Hair follicular keratinocyte (primary cell): ENCODE measurements around the gene SPRTN.

GRCh38 chr1:230069679-230070359 lies 2.8 kb downstream of the GALNT2 start:
- RAMPAGE, long total RNA: no peak

- RAMPAGE, long total RNA: no peak
These were observed 6.4 kb downstream of the GALNT2 start for GRCh38 chr1:230073325-230074020.

DNA sequence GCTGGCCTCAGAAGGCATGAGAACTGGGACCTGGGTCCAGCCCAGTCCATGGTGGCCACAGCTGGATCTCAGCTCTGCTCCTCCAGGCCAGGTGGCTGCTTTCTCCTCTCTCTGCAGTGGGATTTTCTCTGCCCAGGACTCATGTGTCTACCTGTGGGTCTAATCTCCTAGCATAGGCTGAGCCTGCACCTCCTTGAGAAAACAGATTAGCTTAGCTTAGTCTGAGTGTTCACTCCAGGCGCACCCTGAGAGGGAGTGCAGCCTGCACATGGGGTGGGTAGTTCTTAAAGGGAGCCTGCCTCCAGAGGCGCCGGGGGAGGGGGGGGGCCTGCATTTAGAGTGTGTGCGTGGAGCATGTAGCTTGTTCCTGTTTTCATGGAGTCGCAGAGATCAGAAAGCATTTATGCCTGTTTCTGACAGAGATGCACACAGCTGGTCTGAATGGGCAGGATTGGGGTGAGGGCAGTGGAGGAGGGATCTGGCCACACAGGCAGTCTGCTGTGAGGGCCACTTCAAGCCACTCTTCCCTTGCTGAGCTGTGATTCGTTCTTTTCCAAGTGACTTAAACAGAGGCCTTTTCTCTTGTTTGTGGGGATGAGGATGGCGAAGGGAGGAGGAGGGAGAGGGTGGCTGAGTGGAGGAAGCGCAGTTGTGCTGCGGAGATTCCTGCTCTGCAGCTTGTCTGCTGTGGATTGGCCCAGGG lies 45.2 kb downstream of the GALNT2 start:
- RAMPAGE, long total RNA: no peak

GRCh38 chr1:230149984-230150362 lies 82.9 kb downstream of the GALNT2 start:
- RAMPAGE, long total RNA: no peak

DNA sequence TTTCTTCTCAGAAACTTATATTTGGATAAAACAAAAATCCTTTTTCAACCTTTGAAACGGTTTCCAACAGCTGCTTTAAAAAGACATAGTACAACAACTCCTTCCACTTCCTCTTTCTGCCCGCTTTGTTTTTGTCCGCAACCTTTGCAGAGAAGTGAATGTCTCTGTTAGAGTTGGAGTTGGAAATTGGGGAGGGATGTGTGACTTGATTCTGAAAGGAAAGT lies 83.2 kb downstream of the GALNT2 start:
- RAMPAGE, long total RNA: no peak

DNA sequence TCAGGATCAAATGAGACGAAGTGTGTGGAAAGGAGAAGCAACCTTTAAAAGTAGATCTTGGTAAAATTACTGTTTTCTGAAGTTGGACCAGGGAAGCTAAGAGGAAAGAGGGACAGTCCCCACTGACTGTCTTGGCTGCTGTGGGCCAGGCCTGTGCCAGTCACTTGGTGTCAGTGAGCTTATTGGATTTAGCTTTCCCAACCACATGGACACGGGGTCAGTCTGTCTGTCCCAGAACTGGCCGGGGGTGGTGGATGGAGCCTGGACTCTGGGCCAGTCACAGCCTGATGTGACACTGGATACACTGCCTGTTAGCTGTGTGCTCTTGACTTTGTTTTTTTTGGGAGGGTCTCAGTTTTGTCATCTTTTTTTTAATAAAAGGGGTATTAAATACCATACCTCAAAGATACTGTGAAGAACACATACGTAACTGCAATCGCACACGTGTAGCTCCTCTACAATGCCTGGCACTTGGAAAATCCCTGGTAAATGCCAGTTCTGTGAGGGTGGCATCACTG lies 96.7 kb downstream of the GALNT2 start:
- RAMPAGE, long total RNA: no peak

GRCh38 chr1:230186971-230187248 lies 119.9 kb downstream of the GALNT2 start:
- RAMPAGE, long total RNA: no peak

DNA sequence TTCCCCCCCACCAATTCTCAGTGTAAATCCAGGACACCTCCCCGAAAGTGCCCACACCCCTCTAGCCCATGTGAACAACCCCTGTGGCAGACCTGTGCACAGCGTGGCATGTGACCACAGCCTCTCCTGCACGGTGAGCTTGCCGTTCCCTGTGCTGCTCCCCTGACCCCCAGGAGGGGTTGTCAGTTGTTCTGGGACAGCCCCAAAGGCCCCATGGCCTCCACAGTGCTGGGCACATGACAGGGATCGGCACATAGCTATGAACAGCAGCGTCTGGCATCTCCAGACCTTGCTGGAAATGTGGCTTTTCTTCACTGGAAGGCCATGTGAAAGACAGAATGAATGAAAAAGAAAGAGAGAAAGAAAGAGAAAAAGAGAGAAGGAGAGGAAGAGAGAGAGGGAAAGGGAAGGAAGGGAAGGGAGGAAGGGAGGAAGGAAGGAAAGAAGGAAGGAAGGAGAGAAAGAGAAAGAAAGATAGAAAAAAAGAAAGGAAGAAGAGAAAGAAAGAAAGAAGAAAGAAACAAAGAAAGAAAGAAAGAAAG lies 3.9 kb downstream of the CAPN9 start:
- RAMPAGE, long total RNA: no peak

DNA sequence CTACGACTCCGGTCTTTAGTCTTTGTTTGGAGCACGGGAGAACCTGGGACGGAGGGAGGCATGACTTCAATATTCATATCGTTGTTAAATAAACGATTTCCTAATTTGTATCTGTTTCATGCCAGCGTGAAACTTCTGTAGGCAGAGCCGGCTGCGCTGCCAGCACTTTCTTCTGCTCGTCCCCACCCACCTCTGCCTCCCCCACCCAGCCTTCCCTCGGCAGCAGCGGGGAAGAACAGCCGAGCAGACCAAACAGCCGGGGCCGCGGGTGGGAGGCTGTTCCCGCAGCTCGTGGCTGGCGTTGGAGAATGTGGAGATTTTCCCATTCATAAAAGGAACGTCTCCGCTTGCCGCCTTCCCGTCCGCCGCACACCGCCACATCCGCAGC lies 790 bp upstream of the TRIM67 start:
- RAMPAGE, long total RNA: no peak

- RAMPAGE, long total RNA: no peak
These were observed 896 bp downstream of the GNPAT start for GRCh38 chr1:231241976-231242240.

DNA sequence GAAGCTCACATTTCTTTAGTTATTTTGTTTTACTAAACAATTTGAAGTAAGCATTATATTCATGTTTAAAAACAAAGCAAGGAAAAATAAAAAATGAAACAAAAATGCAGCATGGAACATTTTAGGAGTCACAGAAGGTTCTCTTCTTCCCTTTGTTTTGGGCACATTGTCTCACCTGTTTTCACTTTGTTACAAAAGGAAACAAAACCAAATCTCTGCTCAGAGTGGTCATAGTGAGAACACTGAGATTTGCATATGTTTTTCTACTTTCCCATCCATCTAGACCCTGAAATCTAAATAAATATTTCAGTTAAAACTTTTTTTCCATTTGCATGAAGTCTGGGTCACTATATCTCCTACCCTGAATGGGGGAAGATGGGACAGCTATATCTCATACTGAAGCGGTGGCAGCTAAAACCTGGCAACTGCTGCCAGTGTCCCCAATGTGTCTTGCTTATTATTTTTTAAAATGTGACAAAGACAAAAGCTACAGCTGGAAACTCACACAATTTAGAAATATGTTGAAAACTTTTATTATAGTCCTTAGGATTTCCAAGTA lies 3.5 kb downstream of the EXOC8 start:
- RAMPAGE, long total RNA: no peak

- RAMPAGE, long total RNA: start-site peak on the plus strand at chr1:231338250-231338297, 20 and 18 reads in 2 replicates
These were observed at the start of gene SPRTN for GRCh38 chr1:231337910-231338979. Gene SPRTN (plus strand): TSS chr1:231338293.

- RAMPAGE, long total RNA: no peak
These were observed 562 bp downstream of the EGLN1 start for GRCh38 chr1:231421347-231422102.

DNA sequence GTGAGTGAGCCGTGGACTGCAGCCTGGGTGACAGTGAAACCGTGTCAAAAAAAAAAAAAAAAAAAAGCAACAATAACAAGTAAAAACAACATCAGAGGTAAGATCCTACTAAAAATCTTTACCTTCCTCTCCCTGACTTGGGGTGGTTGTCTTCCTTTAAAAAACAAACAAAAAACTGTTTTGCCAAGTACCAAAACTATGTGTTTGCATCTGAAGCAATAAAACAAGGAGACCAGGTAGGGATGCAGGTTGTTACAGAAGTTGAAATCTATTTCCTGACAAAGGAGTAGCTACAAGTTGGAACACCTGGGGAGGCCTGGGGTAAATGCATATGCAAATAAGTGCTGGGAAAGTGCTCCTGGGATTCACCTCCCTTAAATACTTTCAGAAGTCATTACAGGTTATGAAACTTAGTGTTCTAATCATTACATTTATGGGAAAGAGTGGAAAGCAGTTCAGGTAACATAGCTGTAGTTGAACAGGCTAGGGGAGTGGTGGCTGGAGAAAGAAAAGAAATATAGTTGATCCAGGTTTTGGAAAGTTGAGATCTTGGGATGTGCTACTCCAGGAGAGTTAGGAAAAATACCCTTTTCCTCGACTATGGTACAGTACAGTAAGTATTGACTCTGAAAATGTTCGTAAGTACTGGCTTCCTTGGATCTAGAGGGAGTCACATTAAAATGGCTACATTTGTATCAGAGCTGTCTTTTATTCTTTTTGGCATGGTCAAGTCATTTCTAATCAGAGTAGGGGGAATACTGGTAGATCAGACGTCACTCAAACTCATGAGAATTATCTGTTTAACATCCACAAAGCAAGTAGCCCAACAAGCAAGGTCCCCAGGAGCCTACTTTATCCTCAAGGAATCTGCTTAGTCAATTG lies 1.8 kb upstream of the TSNAX start:
- RAMPAGE, long total RNA: no peak

DNA sequence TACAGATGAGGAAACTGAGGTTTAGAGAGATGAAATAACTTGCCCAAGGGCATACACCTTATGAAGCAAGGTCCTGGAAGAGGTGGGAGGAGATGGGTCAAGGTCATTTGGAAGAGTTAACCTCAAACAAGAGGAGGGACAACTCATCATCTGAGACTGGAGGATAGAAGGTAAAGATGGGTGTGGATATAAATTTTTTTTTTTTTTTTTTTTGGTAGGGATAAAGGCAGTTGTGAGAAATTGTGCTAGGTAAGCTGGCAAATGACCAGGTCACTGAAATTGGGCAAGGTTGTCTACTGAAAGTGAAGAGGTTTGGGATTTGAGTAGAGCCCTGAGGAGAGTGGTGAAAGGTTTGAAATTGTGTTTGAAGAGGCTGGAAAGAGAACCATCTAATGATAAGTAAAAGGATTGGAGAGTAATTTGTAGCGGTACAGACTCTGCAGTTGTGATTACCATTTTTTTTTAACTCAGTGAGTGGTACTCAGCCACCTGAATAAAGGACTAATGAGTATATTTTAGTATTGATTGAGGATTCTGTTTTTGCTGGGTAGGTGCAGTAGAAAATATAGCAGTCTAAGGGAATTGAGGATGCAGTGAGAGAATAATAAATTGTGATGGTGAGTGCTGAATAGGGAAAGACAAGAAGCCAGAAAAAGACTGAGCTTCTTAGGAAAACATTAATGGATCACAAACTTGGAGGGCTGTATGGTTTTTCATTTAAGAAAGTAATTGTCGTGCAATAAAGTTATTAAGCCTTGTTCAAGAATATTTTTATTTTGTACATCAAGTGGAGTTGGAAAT lies 35.2 kb downstream of the TSNAX start:
- RAMPAGE, long total RNA: no peak

DNA sequence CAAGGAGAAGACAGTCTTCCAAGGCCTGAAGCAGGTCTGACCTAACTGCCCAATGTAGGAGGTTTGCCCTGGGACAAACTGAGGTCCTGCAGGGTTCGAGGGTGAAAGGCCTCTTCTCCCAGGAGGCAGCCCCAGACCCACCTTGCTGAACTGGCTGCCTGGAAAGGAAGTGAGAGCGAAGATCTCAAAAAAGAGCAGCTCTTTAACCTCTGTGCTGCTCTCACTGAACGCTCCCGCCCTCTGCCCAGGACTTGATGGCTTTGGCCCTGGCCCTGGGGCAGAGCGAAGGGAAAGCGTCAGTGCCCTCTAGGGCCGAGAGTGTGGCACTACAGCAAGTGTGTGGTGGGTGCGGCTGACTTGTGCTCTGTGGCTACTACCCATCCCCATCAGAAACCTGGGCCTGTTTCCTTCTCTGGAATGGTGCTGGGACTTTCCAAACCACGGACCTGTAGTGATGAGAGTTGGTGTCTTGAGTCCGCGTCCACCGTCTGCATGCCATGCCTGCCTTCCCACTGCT lies 180.0 kb downstream of the DISC1 start:
- RAMPAGE, long total RNA: no peak

- RAMPAGE, long total RNA: no peak
These were observed 192.0 kb downstream of the DISC1 start for GRCh38 chr1:231818632-231819044.

DNA sequence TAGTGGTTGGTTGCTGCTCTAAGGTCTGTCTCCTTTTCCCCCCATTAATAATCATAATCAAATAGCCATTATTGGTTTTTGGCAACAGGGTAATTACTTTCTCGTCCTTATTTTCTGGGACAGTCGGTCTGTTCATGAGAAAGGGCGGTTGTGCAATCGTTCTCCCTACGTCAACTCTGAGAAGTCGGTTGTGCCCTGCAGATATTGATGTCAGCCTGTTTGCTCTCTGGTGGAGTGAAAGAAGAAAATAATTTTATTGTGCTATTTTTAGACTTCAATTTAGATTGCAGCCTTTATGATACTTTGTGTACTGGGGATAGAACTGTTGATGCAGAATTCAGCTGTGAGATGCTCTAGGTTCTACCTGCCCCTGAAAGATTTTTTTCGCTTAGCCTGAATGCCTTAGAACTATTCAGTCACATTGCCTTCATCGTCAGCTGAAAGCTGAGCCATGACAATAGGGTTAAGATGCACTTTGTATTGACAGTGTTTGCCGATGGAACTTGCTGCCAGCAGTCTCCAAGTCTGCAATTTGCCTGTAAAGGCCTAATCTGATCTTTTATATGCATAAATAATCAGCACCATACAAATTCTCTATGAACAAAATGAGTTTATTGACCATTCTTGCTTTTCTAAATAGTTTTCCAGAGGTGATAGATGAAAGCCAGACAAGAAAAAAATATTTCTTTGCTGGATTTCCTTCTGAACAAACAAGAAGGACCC lies 360.5 kb downstream of the DISC1 start:
- RAMPAGE, long total RNA: no peak

- RAMPAGE, long total RNA: no peak
These were observed 323.6 kb downstream of the SIPA1L2 start for GRCh38 chr1:232306107-232306908.

GRCh38 chr1:232378652-232379401 lies 251.1 kb downstream of the SIPA1L2 start:
- RAMPAGE, long total RNA: no peak